HTR-8/SVneo (cell line): ENCODE measurements around the genes RPS21, CABLES2 and SLCO4A1.

DNA sequence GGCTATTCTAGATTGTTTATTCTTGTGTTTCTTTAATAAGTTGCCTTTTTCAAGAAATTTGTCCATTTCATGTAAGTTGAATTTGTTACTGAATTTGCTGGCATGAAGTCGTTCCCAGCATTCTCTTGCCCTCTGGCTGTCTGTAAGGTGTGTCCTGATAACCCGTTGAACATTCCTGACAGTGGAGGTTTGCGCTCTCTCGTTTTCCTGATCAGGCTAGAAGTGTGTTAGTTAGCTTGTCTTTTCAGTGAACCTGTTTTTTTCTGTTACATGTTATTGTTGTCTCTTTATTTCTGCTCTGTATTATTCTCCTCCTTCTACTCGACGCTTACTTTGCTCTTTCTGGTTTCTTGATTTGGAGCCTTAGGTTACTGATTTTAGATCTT, 4.7 kb downstream of the MTG2 start:
- RRBS: no CpG with 5 or more reads among the region's 6 CpGs

DNA sequence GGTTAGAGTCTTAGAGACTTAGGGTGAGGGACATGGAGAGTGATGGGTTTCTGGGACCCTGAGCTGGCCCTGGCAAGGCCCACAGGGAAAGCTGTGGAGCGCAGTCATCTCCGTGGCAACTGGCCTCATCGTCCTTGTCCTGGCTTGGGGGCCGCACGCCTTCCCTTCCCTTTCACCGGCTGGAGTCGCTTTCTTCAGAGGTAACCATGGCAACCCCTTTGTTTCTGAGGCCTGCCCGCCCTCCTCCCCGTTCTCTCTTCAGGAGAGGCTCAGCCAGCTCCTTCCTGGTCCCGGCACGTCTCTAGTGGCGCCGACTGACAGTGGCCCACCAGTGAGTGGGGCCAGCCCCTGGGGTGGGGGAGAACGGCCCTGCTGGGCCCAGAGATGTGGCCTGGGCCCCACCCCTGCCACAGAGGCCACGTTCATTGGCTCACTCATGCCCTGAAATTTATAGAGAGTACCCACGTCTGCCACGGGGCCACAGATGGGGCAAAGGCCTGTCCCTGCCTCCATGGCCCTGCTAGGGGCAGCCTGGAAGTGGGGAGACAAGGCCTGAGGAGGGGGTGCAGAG, 1.6 kb upstream of the OSBPL2 start:
- RRBS: 75% methylated on average over 3 of the region's 17 CpGs

DNA sequence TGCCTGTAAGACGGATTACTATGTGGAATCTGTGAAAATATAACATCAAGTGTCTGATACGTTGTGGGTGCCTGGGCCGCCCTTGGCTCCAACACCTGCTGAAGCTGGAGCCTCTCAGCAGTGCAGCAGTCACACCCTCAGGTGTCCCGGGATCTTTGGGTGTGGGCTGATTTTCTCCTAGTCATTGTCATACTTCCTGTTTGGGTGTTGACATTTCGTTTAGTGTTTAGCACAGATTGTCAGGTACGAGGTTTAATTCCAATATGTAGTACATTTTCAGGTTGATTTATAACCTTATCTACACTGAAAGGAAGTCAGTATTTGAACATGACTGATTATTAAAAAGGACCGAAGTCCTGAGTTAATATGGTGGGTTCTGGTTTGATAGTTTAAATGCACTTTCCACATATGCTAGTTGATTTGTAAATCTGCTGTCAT, 3.4 kb downstream of the OSBPL2 start:
- RRBS: no CpG with 5 or more reads among the region's 7 CpGs

- RRBS: 9% methylated on average over 39 of the region's 84 CpGs
Observed at GRCh38 chr20:62303274-62304390, 835 bp downstream of the ADRM1 start.

DNA sequence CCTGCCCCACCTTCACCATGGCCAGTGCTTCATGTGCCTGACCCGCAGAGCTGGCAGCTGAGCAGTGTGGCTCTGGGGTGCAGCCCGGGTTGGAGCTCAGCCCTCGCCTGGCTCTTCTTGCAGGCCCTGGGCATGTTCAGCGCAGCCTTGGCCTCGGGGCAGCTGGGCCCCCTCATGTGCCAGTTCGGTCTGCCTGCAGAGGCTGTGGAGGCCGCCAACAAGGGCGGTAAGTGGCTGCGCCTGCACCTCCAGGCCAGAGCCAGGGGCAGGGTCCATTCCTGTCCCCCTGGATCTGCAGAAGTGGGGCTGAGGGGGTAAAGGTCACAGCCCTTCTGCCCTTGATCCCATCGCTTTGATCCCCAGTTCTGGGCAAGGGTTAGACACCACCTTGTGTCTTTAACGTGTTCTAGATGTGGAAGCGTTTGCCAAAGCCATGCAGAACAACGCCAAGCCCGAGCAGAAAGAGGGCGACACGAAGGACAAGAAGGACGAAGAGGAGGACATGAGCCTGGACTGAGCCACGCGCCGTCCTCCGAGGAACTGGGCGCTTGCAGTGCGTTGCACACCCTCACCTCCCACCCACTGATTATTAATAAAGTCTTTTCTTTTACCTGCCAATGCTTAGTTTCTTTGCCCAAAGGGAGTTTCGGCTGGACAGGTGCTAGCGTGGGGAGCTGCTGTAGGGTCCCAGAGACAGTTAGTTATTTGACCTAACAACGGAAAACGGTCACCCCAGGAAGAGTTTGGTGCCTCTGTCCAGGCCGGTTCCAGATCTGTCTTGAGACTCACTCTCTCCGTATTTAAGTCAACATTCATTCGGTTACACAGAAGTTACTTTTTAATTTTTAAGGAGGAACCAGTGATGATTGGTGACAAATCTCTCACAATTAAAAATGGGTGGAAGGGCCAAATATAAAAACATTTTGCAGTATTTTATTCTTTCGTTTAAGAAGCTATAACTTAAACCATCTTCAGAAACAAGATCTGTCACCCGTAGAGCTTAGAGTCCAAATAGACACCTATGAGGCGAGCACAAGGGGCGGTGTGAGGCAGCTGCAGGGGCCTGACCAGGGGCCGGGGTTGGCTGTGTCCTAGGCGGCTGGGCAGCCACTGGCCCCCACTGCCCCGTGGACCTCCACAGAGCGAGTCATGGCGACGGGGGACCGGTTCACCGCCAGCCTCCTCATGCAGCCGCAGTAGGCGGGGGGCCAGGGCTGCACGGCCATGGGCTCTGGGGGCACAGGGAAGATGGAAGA, 5.9 kb downstream of the ADRM1 start:
- RRBS: 87% methylated on average over 7 of the region's 45 CpGs

- RRBS: 13% methylated on average over 2 of the region's 26 CpGs
Observed at GRCh38 chr20:62360685-62361695, 6.1 kb downstream of the LAMA5 start.

GRCh38 chr20:62386511-62387232, at the start of gene RPS21:
RPS21 (plus strand) TSS chr20:62387103.
- RRBS: 2% methylated on average over 29 of the region's 78 CpGs

- RRBS: 89% methylated on average over 4 of the region's 34 CpGs
Observed at GRCh38 chr20:62390870-62391579, 4.1 kb downstream of the RPS21 start.

DNA sequence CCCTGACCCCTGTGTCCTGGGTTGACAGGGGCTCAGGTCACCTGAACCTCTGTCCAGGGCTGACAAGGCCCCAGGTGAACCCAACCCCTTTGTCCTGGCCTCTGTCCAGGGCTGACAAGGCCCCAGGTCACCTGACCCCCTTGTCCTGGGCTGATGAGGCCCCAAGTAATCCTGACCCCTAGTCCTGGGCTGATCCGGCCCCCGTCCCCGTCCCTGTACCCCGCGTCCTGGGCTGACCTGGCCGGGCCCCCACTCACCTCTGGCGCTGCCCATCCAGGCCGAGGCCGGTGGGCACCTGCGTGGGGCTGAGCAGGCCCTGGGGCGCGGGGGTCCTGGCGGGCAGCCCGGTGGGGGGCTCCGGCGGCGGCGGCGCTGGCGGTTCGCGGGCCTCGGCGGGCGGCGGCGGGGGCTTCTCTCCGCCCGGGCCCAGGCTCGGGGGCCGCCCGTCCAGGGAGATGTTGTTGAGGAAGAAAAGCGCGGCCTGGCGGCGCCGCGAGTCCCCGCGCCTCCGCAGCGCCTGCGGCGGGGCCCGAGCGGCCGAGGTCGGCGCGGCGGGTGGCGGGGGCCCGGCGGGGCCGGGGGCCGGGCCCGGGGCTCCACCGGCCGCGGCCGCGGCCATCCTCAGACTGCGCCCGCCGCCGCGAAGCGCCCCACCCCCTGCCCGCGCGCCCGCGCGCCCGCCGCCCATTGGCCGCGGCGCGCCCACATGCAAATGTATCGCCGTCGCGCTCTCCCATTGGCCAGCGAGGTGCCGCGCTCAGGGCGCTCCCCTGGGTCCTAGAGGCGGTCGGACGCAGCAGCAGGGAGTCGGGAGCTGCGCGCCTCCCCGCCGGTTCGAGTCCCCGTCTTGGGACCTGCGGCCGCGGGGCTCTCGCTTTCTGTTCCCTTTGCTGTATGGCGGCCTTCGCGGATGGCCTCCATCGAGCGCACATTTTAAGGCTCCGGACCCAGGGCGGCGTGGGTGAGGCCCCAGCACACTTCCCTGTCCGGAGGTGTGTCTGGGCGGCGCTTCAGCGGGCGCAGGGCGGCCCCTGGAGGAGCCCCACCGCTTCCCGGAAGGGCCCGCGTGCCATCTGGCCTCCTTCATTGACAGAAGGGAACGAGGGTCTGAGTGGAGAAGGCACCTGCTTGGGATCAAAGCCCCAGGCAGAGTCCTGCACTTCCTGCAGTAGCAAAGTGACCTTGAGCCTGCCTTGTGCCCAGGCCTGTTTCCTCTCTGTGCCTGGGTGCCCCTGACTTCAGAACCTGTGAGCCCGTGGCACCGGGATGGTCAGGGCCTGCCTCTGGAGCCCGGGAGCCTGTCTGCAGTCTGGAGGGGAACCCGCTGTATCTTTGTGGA, at the start of gene CABLES2:
TSS of gene CABLES2 (minus strand) at position 628 of the 1,339 bp plus-strand sequence.
- RRBS: 6% methylated on average over 48 of the region's 125 CpGs

DNA sequence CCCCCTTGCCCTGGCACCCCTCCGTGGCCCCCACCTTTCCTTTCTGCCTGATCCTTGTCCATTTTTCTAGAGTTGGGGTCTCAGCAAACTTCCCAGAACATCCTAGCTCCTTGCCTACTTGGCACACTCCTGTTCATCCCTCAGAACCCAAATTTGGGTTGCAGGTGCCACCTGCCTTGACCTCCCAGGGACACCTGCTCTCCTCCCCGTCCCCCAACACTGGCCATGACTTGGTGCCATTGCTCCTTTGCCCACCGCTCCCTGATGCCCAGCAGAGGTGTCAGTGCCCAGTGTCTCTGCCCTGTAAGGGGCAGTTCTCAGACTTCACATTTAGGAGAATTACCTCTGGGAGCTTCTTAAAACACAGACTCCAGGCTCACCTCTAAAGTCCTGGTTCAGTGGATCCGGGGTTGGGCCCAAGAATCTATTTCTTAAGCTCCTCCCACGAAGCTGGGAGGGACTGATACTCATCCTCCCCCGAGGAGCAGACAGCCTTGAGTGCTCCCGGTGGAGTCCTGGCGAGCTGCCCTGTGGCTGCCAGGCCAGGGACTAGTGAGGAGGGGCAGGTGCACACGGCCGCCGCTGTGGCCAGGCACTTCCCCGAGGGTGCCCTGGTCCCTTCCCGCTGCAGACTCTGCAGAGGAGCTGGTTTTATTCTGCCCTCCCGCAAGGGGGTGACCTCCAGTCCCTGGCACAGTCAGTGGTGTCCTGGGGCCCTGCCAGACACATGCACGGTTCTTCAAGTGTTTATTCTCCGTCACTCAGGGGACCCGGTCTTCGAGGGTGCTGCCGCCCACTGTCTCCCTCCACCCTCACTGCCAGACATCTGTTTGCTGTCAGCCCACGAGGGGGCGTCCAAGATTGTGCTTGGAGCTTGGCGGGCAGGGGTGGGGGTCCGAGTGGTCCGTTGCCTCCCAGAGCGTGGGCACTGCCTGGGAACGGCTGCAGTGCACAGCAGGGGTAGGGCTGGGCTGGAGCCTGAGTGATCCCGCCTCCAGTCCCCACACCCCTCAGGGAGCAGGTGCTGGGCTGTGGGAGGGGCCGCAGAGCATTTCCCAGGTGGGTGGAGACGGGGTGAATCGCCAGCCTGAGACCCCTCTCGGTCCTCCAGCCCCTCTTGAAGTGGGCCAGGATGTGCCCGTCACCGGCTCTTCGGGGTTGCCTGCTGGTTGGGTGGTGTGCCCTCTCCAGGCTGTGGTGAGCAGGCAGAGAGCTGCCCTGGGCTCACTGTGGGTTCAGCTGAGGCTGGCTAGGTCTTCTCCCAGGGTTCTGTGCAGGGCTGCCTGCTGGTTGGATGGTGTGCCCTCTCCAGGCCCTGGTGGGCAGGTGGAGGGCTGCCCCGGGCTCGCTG, 2.9 kb upstream of the CABLES2 start:
- RRBS: 52% methylated on average over 5 of the region's 36 CpGs

DNA sequence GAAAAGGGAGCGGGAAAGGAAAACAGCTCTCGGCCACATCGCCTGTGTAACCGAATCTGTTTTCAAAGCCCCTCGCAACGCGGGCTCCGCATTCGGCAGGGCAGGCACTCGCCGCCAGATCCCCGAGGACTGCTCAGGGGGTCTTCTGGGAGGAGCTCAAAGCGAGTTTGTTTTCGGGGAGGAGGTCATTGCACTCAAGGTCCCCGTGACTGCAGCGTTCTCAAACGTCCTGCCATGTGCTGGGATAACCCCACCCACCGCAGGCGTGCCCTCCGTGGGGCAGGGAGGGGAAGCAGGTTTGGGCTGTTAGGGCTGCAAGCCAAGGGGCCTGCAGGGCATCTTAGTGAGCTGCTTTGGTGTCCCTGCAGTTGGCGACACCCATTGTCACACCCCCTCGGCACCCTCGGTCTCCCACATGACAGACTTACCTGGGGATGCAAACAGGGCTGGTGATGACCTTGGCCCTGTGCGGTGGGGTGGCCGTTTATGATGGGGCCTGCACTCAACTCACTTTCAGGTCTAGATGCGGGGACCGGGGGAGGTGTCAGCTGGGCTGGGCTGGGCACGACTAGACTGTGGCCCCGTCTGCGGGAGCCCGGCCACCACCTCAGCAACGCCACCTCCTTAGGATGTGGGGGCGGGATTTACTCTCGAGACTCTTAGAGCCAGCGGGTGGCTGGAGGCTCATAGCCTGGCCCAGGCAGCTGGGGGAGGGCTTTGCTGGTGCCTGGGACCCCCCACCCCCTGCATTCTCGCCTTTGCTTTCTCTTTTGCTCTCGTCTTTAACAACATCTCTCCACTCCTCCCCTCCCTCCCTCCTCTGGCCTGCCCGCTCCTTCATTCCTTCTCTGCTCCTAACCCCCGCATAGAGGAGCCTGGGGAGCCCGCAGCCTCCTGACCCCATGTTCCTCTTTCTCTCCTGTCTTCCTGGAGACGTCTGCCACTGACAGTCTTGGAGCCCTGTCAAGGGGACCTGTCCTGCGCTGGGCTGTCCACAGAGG, 6.5 kb upstream of the GATA5 start:
- RRBS: 89% methylated on average over 5 of the region's 42 CpGs

- RRBS: no CpG with 5 or more reads among the region's 10 CpGs
Observed at GRCh38 chr20:62627982-62628682, 14.2 kb upstream of the SLCO4A1 start.

GRCh38 chr20:62641653-62642798, at the start of gene SLCO4A1:
SLCO4A1 (plus strand) TSS chr20:62642503.
- RRBS: 5% methylated on average over 51 of the region's 123 CpGs

DNA sequence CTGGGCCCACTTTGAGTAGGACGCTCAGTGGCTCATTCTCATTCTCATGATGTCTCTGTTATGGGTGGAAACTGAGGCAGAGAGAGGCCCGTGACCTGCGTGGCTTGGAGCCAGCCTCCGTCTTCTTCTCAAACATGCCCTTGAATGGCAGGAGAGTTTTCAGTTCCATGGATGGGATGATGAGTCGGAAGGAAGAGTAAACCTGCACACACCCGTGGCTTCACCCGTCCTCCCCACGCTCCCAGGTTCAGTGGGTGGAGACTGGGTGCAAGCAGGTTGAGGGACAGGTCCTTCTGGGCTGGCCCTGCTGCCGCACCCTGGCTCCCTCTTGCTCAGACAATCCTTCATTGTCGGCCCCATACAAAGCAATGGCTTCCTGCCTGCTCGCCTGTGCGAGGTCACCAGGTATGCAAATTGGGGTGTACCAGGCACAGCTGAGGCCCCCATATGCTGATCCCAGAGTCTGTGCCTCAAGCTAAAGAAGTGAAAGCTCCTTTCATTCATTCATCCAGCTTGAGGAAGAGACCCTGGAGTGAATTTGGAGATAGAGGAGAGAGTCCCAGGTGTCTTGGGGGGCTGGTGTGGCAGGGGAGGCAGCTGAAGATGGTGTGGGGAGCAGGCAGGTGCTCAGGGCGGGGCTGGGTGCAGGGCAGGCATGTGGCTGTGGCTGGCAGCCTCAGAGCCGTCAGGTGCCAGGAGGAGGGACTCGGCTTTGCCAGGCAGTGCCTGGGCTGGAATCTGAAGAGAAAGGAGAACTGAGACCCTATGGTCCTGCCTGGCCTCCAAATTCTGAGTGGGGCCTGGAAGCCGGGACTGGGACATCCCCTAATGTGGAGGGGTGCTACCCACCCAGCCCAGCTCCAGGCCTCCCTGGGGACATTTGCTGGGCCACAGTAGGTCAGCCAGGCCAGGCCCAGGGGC, 4.6 kb downstream of the SLCO4A1 start:
- RRBS: no CpG with 5 or more reads among the region's 16 CpGs

GRCh38 chr20:62647628-62648527, 5.6 kb downstream of the SLCO4A1 start:
- RRBS: 89% methylated on average over 2 of the region's 33 CpGs

DNA sequence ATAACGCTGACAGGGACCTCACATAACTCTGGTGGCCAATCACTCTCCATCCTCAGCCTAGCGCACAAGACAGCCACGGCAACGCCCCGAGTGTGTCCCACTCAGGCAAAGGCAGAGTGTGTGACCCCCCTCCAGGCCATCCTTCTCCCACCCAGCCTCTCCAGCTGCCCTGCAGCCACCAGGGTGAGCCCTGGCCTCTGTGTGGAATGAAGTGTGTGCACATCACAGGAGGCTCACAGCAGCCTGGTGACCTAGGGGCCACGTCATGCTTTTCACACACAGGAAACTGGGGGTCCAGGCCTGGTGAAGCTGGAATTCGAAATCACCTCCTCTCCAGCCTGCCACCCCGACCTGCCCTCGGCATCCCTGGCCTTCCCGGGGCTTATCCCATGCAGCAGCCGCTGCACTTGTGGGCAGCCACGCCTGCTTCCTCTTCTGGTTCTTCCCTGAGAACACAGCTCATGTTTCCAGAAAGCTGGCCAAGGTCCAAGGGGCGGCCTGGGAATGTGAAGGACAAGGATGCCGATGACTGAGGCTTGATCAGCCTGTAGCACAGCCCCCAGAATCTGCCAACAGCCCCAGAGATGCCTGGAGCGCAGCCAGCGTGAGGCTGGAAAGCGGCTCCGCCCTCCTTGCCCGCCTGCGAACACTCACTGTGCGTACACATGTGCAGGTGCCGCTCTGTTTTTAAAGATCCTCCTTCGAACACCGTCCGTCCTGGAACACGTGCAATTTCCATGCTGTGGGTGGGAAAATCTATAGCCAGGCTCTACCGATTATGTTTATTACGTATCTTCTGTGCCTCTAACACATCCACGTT, 4.2 kb upstream of the NTSR1 start:
- RRBS: no CpG with 5 or more reads among the region's 29 CpGs

DNA sequence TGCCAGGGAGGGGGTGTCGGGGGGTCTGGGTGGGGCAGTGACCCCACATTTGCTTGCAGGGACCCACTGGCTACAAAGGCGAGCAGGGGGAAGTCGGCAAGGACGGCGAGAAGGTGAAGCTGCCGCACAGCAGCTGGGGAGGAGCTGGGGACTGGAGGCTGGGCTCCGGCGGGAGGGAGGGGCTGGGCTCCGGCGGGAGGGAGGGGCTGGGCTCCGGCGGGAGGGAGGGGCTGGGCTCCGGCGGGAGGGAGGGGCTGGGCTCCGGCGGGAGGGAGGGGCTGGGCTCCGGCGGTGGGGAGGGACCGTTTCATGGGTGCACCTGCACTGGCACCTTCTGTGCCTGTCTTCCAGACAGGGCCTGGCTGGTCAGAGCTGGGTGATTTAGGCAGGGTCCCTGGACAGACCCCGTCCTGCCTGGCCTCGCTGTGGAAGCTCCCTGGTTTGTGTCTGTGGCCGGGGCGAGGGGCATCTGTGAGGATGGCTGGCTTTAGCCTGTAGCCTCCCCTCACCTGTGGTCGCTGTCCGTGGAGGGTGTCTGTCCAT, 8.1 kb downstream of the COL9A3 start:
- RRBS: 87% methylated on average over 3 of the region's 25 CpGs

DNA sequence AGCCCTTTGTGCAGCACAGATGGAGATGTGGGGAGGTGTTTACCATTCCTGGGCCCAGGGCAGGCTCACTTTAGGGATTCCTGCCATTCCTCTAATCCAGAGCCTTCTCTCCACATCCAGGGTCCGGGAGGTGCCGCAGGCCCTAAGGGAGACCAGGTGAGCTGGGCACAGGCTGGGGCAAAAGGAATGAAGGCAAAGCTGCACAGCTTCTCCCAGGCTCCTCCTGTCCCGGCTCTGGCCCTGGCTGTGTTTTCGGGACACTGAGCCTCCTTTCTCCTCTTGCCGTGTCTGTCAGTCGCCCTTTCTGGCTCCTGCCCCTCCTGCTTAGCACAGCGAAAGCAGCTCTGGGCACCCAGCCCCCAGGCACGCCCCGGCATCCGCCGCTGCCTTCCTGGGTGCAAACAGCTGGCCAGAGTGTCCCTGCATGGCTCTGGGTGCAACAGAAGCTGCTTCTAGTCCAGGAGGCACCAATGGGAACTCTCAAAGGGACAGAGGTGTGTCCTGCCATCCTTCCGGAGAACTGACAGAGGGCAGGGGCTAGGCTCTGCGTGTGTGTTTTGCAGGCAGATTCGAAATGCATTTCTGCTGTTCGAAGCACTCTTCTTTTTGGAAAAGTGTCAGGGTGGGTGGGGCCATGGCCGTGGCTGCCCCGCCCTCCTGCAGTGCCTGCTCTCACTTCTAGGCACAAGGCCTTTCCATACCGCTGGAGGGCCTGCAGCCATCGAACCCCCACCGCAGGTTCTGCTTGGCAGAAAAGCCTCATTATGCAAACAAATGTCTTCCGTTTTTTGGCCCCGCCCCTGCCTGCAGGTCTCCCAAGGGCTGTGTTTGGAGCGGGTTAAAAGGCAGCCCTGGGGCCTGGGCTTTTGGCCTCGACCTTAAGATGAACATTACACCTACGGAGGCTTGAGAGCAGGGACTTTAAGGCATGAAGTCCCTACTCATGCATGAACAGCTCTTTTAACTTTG, 15.5 kb downstream of the COL9A3 start:
- RRBS: 96% methylated on average over 3 of the region's 25 CpGs

- RRBS: 97% methylated on average over 4 of the region's 24 CpGs
Observed at GRCh38 chr20:62850346-62851128, 11.1 kb downstream of the TCFL5 start.

DNA sequence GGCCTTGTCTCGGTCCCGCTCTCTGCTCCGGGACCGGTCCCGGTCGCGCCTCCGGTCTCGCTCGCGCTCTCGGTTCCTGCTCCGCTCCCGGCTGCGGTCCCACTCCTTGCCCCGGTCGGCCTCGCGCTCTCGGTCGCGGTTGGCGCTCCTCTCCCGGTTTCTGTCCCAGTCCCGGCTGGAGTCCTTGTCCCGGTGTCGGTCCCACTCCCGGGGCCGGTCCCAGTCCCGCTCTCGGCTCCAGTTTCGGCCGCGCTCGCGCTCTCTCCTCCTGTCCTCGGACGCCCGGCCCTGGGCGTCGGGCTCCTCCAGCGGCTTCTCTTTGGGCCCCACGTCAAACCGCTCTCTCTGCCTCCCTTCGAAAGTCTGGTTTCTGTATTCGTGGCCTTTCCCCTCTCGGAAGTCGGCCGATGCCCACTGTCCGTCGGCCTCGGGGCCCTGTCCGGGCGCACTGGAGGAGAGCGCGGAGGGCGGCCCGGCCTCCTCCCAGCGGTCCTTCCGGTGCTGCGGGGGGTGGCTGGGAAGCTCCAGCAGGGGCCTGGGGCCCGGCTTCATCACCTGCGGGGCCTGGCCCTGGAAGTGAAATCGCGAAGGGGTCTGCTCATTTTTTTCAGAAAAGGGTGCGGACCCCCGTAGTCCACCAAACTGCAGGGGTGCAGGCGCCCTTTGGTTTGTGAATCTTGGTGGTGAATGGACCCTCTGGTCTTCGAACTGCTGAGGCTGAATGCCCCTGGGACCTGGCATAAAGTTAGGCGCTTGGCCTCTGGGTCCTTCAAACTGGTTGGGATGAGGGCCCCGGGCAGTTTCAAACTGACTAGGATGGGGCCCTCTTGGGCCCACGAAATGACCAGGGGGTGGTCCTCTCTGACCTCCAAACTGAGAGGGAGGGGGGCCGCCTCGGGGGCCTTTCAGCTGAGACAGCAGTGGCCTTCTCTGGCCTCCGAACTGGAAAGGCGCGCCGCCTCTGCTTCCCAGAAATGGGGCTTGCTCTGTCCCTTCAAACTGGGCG, 18.0 kb upstream of the TCFL5 start:
- RRBS: 98% methylated on average over 28 of the region's 79 CpGs